ENCODE measurements around a stretch of chr21.

DNA sequence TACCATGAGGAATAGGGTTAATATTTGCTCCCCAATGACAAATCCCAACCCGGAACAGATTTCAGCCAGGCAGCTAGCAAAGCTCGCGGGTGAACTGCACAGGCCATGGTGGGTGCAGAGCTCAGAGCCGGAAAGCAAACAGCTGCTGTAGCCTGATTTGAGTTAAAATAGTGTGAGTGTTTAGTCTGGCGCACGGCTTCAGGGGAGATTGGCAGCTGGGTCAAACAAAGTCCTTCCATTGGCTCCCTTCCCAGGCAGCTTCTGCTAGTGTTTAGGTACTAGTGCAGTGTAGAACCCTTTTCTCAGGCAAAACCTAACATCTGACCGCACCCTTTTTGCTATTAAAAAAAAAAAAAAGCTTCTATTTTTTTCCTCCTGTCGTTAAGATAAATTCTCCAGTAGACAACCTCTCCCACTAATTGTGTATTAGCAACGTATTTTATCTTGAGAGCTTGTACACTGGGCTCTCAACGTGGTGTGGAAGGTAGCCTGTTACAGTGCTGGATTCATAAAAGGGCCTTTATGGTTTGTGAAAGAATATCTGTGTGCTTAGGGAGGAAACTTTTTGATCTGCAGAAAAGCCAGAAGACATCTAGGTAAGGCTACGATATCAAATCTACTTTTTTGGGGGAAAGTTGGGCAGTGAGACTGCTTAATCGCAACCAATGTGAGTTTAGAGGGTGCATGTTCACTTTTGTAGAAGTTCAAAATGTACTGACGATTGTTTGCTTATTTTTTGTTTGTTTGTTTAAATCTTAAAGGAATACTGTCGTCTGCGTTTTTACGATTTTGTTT, 689.6 kb downstream of the USP25 start:
- PRO-cap, result bidirectional peak, plus-strand start at position 165 of the sequence, minus-strand start at position 140 of the sequence
- RAMPAGE, long total RNA, 4 experiments, result start-site peak on the plus strand in 4 of 4 experiments, centred at positions 181 to 463 of the sequence, 7 to 51 reads per replicate

- PRO-cap, result no peak
- RAMPAGE, long total RNA, 4 experiments, result no peak in any of the 4 experiments
These were observed 87.0 kb upstream of the CXADR start for GRCh38 chr21:17425872-17426179.

DNA sequence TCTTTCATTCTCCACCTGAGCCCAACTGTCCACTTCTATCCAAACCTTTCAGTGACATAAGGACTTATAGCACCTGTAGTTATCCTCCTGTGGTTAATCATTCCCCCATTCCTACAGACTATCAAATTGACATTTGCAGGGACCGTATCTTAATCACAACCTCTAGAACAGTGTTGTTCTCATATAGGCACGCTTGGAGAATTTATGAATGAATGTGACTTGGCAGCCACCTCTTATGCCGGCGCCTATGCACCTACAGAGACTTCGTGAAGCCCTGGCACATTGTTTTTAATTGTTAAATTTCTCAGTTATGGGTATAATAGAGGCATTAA, 83.8 kb upstream of the CXADR start:
- PRO-cap, result no peak
- RAMPAGE, long total RNA, 4 experiments, result no peak in any of the 4 experiments

- PRO-cap, result no peak
- RAMPAGE, long total RNA, 4 experiments, result start-site peak on the plus strand in 1 of 4 experiments, at chr21:18245110-18245225 at its widest, 6 reads per replicate
These were observed 692 bp downstream of the CHODL start for GRCh38 chr21:18244984-18246065.

- PRO-cap, result no peak
- RAMPAGE, long total RNA, 4 experiments, result no peak in any of the 4 experiments
These were observed 355.4 kb upstream of the TMPRSS15 start for GRCh38 chr21:18758985-18759412.

DNA sequence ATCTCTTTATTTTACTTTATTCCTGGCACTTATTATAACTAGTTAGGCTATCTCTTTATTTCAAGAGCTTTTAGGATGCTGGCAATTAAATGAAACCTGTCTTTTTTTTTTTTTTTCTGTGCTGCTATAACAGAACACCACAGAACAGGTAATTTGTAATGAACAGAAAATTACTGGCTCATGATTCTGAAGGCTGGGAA, 1952.1 kb downstream of the NCAM2 start:
- PRO-cap, result no peak
- RAMPAGE, long total RNA, 4 experiments, result no peak in any of the 4 experiments

- PRO-cap, result no peak
- RAMPAGE, long total RNA, 4 experiments, result no peak in any of the 4 experiments
These were observed 245.3 kb downstream of the MRPL39 start for GRCh38 chr21:25361901-25362391.

DNA sequence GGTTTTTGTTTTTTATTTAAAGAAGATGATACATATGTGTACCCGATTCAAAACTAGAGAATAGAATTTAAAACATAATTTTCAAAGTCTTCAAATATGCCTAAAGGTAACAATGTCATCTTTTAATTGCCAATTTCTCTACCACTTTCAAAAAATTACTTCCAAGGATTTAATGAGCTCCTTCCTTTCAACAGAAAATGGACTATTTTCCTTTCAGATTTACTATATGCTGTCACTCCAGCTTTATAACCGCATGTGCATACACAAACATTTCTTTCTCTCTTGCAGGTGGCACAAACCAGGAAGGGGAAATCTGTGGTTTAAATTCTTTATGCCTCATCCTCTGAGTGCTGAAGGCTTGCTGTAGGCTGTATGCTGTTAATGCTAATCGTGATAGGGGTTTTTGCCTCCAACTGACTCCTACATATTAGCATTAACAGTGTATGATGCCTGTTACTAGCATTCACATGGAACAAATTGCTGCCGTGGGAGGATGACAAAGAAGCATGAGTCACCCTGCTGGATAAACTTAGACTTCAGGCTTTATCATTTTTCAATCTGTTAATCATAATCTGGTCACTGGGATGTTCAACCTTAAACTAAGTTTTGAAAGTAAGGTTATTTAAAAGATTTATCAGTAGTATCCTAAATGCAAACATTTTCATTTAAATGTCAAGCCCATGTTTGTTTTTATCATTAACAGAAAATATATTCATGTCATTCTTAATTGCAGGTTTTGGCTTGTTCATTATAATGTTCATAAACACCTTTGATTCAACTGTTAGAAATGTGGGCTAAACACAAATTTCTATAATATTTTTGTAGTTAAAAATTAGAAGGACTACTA, 33.5 kb downstream of the MRPL39 start:
- PRO-cap, result no peak
- RAMPAGE, long total RNA, 4 experiments, result no peak in any of the 4 experiments

- PRO-cap, result no peak
- RAMPAGE, long total RNA, 4 experiments, result no peak in any of the 4 experiments
These were observed 730 bp downstream of the MRPL39 start for GRCh38 chr21:25606518-25606983.

DNA sequence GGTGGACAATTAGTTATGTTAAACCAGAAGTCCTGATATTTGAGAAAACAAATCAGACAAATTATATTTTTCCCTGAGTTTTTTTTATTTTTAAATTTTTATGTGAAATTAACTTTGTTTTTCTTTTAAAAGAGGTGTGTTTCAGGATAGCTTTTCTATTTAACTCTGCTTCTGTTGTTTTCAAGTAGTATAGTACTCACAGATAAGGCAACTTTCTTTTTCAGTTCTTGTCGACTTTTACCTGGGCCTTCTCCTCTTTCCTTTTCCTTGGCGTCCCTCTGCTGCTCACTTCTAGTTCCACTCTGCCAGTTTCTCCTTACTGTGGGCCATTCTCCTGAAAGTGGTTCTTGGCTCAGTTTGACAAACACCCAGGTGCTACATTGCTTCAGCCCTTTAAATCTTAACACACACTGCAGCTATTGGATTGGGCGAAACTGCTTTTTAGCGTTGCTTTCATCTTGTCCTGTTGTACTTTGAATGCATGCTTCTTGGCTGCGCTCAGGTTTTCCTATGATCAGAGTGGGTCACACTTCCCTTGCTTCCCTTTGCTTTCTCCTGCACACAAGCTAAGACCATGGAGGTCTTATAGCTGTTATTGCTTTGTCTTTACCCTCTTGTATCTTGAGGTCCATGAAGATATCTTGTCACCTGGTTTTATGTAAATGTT, 21.5 kb downstream of the GABPA start:
- PRO-cap, result no peak
- RAMPAGE, long total RNA, 4 experiments, result no peak in any of the 4 experiments

- PRO-cap, result no peak
- RAMPAGE, long total RNA, 4 experiments, result no peak in any of the 4 experiments
These were observed 168.8 kb downstream of the GABPA start for GRCh38 chr21:25903477-25904054.

DNA sequence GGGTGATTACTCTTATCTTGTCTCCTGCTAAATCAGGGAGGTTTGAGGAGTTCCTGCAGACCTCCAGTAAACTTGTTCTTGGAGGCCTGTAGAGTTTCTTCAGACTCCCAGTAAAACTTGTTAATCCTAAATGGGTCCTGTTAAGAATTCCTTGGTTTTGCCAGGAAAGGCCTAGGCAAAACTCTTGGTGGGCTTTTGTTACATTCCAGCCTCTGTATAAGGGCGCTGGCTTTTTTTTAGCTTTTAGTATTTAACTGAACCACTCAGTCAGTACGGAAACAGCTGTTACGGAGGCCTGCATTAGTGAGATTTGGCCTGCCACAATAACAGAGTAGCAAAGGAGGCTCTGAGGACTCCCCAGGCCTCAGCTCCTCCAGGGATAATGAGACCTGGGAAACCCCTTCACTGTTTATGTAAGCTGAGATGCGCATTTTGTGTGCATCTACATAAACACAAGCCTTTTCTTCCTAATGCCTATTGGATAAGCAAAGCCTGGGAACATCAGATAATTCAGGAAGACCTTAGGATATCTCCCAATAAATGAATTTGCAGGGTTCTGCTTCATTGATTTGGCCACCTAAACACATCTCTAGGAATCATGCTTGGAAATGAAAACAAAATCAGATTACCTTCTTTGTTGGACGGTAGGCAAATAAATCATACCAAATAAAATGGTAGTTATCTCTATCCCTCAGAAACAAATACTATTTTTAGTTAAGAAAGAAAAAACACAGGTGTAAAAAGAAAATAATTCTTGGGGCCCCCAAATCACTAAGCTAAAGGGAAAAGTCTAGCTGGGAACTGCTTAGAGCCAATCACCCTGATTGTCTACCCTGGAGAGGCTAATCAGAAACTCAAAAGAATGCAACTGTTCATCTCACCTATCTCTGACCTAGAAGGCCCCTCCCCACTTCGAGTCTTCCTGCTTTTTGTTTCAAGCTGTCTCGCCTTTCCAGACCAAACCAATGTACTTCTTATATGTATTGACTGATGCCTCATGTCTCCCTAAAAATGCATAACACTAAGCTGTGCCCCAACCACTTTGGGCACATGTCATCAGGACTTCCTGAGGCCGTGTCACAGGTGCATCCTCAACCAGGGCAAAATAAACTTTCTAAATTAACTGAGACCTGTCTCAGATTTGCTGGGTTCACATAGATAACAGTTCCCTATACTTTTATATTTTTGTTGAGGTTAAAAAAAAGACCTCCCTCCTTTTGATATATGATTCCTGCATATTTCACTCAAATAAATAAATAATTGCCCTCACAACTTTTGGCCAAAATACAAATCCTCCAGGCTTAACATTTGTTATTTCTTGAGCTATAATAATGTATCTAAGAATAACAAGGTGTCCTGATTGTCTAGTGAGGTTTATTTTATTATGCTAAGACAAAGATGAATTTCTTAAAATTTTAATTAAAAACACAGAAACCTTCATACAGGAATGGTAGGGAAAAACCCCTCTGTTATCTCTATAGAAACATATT, 209.7 kb downstream of the APP start:
- PRO-cap, result no peak
- RAMPAGE, long total RNA, 4 experiments, result no peak in any of the 4 experiments

- PRO-cap, result no peak
- RAMPAGE, long total RNA, 4 experiments, result no peak in any of the 4 experiments
These were observed 119.8 kb downstream of the APP start for GRCh38 chr21:26050673-26051254.

DNA sequence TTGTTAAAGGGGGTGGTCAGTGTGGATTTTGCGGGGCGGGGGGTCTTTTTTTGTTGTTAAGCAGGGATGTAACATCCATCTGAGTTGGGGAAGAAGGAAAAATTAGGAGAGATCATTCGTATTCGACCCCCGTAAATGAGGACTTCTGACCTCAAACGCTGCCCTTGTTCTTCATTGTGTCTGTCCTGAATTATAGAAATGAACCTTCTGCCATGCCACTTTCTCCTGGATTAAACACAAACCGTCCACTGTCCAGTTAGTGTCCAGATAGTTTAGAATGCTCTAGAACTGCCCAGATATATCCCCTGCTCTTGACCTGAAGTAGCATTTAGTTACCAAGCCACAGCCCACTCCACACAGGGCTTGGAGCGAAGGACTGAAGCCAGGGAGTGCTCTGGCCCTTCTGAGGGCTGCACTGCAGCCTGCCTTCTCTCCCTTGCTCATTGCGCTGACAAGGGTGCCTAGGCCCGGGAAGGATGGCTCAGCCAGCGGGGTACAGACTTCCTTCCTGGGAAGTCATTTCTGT, 985 bp upstream of the APP start:
- PRO-cap, result no peak
- RAMPAGE, long total RNA, 4 experiments, result no peak in any of the 4 experiments

DNA sequence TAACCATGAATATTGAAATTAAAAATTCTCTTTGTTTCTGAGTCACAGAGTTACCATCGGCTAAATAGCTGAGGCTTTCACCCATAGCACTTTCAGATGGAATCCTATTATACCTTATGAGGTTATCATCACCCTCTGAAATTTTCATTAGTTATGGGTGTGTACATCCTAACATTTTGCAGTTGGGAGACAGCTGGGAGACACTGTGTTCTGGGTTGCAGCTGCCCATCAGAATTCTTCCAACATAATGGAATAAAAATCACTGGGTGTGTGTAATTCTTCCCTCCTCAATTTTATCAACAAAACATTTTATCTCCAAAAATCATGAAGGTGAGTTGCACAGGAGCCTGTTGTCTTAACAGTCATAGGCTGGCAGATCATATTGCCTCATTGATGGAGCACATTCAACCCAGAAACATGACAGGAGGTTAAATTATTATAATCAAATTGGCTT, 17.5 kb downstream of the CYYR1 start:
- PRO-cap, result unidirectional peak, plus-strand start at position 174 of the sequence
- RAMPAGE, long total RNA, 4 experiments, result no peak in any of the 4 experiments

DNA sequence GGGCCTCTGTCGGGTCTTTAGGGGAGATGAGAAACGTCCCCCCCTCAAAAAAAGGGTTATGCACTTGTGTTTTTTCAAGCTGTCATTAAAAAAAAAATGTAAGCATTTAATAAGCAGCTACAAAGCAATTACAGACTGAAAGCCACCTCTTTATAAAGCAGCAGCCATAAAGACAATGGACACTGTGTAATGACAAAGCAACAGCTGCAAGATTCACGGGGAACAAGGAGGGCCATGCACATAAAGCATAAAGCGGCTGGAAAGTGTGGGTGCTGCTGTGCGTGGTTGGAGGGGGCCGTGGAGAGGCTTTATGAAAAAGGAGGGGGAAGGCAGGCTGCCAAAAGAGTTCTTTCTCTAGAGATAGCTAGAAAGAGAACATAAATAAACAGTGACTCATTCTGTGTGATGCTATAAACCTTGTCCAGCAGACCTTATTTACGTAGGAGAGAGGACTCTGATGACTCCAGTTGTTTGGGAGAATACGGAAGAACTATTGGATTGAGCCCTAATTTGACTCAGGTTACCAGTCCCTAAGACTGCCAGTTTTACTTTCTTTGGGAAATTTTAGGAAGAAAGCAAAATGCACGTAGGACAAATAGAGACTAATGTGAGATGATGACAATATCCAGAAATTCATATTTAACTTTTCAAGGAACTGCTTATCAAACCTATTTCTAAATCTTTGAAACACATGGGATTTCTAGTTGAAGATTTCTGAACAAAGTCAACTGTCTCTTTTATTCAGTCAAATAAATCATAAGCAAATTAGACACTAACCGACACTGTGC, 49.2 kb downstream of the ADAMTS1 start:
- PRO-cap, result bidirectional peak, plus-strand start at position 466 of the sequence, minus-strand start at position 265 of the sequence
- RAMPAGE, long total RNA, 4 experiments, result no peak in any of the 4 experiments

DNA sequence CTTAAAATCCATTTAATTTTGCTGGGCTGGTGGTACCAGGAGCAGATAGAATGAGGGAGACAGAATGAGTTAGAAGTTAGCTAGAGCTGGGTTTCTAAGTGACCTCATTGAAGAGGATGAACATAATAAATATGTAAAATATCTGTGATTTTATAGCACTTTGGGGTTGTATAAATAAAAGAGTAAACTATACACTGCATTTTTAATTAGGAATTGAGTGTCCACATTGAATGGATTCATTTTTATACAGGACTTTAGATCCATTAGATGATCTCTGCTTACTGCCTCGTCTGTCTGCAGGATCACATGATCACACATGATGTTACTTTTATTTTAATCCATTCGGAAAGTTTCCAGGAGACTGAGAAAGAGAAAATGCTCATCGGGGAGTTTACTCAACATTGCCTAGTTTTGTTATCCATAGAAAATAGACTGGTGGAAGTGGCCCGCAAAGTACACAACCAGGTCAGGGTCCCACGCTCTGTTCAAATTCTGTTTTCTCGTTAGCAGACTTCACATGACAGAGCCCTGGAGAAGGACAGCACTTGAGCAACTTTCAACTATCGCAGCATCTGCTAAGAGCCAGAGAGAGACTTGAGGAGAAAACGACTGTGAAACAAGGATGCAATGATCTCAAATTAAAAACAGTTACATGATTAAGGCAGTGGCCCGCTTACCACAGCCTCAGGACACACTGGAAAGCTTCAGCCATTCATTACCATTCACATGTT, 44.3 kb downstream of the ADAMTS1 start:
- PRO-cap, result bidirectional peak, plus-strand start at position 523 of the sequence, minus-strand start at position 304 of the sequence
- RAMPAGE, long total RNA, 4 experiments, result no peak in any of the 4 experiments

DNA sequence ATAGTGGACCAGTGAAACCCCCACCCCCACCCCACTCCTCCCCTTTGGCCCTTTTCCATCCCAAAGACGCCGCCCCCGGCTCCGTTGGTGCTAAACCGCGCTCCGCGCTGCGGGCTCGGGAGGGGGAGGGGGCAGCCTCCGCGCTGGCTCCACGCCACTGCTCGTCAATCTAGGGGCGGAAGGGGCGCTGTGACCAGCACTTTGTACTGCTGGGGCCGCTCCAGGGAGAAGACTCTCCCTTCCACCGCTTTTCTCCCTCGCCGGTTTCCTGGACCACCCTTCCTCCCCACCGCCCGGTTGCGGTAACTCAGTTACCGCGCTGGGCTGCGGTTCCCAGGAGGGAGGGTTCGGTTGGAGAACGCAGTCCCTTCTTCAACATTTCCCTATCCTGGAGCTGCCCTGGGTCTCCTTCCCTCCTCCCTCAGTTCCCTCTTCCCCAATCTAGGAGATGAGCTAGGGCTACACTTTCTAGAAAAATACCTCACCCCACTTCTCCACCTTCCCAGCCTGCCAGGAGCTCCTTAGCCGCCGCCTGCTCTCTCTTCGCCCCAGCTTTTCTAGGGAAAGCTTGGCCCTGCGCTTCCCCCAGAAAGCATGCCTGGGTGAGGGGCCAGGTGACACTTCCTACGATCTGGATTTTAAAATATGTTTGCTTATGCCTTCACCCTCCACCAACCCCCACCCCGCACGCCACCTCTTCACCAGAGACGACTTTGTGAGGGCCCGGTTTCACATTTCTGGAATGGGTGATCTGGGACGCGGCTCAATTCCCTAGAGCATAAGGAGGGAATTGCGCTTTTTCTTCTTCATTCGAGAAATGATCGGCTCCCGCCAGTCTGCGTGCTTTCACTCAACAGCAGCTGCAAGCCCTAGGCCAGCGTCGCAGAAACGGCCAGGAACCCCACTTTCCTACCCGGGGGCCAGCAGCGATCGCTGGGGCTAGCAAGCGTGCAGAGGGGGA, 509 bp upstream of the ADAMTS1 start:
- PRO-cap, result bidirectional peak, plus-strand start at position 167 of the sequence, minus-strand start outside the sequence; unidirectional peak, plus-strand start at position 310 of the sequence; bidirectional peak, plus-strand start at position 834 of the sequence, minus-strand start at position 739 of the sequence
- RAMPAGE, long total RNA, 4 experiments, result no peak in any of the 4 experiments

- PRO-cap, result no peak
- RAMPAGE, long total RNA, 4 experiments, result no peak in any of the 4 experiments
These were observed 57.5 kb upstream of the ADAMTS5 start for GRCh38 chr21:27024377-27024807.

DNA sequence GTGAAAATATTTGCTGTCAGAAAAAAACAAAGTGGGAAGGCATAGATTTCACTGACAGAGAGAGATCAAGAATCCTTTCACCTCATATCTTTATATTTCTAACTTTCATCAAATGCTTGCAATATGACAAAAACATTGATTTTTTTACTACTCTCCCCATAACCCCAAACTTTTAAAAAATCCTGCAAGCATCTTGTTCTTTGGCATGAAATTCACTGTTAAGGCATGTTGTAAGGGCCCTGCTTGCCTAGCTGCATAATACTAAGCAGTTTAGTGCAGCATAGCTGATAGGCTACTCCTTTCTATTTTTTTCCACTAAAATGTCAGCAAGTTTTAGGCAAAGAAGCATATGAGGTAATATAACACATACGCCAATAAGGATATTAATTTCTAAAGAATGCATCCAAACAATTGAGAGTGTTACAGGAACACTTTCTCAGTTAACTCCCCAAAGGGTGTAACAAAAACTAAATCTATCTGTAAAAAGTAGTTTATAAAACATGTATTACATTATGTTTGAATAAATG, 340.4 kb upstream of the ADAMTS5 start:
- PRO-cap, result bidirectional peak, plus-strand start at position 406 of the sequence, minus-strand start at position 263 of the sequence
- RAMPAGE, long total RNA, 4 experiments, result no peak in any of the 4 experiments

Data from esophagus muscularis mucosa (tissue), 4 donors.